Measurements from ENCODE around the gene CALHM5.

DNA sequence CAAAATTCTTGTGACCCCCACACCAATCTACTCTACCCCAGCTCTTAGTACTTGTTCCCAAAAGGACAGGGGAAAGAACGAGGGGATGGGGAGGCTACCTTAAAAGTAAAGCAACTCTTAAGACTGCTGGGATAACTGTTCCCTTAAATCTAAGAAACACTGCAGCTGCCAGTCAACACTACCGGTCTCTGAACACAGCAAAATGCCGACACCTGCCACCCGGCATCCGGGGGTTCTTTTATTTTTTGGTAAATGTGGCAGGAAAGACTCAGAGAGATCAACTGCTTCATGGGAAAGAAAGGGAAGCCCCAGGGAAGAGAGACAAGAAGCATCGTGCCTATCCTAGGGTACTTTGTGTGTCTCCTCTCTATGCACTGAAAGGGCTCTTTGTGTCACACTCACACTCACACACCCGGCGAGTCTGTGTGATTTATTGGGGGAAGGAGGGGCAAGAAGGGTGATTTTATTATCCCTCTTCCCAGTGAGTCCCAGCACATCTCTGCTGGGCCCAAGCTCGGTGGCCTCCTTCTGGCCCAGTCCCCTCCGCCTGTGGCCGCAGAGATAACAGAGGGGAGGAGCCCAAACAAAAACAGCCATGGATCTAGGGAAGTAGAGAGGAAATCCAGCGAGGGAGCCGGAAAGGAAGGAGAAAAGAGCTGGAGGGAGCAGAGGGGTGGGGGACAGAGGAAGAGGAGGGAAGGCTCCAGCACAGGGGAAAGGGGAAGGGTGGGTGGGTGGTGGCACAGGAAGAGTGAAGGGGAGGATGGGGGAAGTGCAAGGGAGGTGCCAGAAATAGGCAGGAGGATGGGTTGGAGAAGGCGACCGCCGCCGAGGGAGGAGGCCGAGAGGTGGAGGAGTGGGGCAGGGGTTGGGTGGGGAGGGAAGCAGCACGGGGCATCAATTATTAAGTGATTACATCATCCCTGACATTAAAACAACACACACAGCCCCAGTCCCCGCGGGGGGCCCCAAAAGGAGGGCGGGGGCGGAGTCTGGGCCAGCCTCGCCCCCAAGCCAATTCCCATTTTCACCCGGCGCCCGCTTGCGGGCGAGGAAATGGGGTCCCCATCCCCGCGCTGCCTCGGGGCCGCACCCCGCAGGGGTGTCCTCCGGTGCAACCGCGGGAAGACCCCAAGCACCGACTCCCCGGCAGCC is 1.2 kb downstream of the FYN start:
- RRBS, result under 1% methylated on average over 14 of the region's 39 CpGs

- RRBS, result no CpG with 5 or more reads among the region's 17 CpGs
These were observed 56.9 kb upstream of the CCN6 start for GRCh38 chr6:111996944-111997532.

- RRBS, result no CpG with 5 or more reads among the region's 1 CpG
These were observed 27.0 kb downstream of the FAM229B start for GRCh38 chr6:112114371-112114780.

DNA sequence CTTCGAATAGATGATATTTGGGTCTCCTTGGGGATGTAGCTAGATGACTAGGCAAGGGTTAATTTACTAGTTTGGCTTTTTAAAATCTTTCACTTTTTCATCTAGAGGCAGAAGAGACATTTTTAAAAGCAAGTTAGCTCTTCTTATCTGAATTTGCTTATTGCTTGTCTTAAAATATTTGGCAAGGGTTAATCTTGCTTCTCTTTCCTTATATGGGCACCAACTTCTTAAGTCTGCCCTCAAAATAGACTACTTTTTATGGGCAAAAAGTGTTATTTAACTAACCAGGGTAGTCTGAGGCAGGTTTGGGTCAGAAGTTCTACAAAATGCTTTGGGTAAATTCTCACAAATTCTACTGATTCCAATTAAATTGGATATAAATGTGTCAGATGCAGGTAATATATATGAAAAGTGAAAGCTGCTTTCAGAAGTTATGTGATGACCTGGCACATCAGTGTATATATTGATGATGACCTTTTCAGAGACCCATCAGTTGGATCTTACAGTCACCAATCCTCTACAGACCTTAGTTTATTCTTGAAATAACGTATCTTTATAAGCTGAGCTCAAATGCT is 44.1 kb downstream of the FAM229B start:
- RRBS, result no CpG with 5 or more reads among the region's 2 CpGs

DNA sequence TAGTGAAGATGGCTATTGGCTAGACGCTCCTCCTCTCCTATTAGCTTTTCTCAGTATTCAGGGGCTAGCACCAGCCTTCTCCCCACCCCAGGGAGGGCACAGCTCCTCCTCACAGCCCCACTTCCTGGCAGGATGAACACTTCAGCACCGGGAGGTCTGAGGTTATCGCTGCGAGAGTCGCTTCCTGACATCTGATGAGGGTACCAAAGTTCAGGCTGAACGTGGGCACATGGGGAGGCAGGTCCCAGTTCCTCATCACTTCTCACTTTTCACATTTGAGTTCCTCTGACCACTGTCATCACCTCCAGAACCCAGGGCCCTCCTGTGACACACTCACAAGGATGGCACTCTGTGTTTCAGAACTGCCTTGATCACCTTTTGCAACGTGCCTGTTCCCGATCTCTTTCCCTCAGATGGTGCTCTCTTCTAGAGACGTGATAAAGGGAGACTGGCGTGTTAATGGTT is 66.6 kb downstream of the LAMA4 start:
- RRBS, result no CpG with 5 or more reads among the region's 10 CpGs

GRCh38 chr6:112259374-112259868 is 5.1 kb upstream of the LAMA4 start:
- RRBS, result no CpG with 5 or more reads among the region's 4 CpGs

- RRBS, result no CpG with 5 or more reads among the region's 15 CpGs
These were observed 572.5 kb downstream of the RFPL4B start for GRCh38 chr6:112919581-112920127.

- RRBS, result no CpG with 5 or more reads among the region's 4 CpGs
These were observed 494.8 kb upstream of the MARCKS start for GRCh38 chr6:113362363-113362820.

DNA sequence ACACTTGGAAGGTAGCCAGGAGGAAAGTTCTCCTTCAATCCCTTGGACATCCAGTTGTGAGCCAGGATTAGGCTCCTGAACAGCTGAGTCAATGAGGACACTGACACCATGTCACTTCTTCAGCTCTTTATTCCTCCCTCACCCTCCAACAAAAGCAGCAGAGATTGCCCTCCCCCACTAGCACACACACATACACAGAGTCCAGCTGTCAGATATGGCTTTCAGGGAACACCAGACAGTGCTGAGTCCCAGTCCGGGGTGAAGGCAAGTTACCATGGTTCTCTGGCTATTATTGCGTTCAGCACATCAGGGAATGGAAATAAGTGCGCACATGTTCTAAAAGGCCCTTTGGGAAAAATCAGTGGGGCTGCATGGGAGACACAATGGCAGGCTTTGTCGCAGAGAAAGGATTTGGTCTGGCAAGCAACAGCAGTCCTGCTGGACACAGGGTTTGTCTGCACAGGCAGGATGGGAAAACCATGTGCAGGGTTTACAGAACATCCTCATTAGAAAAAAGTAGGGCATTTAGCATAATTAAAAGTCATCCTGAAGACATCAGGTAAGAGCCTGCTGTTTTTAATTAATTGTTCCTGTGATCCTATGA is 124.6 kb upstream of the MARCKS start:
- RRBS, result no CpG with 5 or more reads among the region's 4 CpGs

DNA sequence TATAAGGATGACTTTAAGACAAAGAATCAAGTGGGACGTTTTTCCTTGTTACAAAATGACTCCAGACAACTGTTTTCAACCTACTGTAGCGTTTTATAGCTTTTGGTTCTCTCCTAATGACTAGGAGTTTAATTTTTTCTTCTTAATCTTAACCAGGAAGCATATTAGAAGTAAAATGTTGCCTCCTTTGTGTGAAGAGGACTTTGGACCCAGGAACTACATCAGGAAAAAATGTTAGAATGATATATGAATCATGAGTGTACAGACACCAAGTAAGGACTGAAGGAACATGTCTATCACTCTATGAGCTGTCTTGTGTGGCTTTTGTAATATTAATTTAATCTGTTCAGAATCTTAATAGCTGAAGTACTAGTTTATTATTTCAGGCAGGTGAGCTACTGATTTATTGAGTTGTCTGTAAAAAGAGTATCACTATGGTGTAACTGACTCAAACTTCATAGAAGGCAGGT is 71.0 kb upstream of the MARCKS start:
- RRBS, result no CpG with 5 or more reads among the region's 2 CpGs

DNA sequence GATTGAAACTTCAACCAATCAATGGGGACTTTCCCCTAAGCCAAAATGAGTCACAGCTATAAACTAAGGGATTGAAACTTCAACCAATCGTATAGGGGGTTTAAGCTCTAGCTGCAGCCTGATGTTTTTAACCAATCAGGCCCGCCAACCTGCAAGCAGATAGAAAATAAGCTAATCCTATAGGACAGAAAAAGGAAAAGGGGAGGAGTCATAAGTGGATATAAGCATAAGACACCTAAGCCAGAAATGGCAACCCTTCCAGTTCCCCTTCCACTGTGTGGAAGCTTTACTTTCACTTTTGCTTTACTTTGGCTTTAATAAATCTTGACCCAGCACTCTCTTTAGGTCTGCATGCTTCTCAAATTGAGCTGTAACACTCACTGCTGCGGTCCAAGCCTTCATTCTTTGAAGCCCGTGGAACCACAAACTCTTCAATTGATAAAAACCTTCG is 655.1 kb upstream of the HS3ST5 start:
- RRBS, result no CpG with 5 or more reads among the region's 5 CpGs

- RRBS, result no CpG with 5 or more reads among the region's 1 CpG
These were observed 852 bp upstream of the TSPYL4 start for GRCh38 chr6:116254799-116255054.

DNA sequence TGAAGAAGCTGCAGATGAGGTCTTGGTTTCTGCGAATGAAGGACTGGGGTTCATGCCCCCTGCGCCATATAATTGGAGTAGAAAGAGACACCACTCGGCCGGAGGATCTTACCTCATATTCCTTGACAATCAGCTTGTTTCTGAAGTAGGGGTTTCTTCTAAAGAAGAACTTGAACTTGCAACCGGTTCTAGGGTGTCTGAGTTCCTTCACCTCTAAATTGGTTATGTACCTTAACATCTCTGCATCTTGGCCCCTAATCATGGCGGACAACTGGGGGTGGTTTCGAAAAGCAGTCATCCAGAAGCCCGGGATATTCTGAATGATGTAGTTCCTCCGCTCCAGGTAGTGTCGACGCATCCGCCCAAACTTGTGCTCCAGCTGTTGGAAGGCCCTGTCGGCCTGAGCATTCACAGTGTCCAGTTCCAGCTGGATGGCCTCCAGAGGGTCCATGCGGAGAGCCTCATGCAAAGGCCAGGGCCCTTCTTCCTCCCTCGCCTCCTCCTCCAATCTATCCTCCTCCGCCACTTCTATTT is 967 bp downstream of the TSPYL1 start:
- RRBS, result 15% methylated on average over 2 of the region's 16 CpGs

DNA sequence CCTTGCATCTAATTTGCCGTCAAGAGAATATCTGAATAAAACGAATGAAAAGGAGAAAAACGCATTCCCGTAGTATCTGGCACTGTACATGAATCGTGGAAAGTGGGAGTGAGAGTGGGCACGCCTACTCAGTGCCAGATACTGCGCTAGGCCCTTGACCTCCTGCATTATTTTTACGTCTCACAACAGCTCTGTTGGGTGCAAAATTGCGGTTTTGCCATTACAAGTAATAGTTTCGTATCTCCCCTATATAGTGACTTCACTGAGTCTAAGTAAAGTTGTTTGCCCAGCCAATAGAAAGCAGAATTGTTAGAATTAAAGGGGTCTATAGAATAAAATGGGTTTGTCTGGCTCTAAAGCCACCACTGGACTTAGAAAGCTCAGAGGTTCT is 1.4 kb downstream of the CALHM6 start:
- RRBS, result no CpG with 5 or more reads among the region's 10 CpGs

DNA sequence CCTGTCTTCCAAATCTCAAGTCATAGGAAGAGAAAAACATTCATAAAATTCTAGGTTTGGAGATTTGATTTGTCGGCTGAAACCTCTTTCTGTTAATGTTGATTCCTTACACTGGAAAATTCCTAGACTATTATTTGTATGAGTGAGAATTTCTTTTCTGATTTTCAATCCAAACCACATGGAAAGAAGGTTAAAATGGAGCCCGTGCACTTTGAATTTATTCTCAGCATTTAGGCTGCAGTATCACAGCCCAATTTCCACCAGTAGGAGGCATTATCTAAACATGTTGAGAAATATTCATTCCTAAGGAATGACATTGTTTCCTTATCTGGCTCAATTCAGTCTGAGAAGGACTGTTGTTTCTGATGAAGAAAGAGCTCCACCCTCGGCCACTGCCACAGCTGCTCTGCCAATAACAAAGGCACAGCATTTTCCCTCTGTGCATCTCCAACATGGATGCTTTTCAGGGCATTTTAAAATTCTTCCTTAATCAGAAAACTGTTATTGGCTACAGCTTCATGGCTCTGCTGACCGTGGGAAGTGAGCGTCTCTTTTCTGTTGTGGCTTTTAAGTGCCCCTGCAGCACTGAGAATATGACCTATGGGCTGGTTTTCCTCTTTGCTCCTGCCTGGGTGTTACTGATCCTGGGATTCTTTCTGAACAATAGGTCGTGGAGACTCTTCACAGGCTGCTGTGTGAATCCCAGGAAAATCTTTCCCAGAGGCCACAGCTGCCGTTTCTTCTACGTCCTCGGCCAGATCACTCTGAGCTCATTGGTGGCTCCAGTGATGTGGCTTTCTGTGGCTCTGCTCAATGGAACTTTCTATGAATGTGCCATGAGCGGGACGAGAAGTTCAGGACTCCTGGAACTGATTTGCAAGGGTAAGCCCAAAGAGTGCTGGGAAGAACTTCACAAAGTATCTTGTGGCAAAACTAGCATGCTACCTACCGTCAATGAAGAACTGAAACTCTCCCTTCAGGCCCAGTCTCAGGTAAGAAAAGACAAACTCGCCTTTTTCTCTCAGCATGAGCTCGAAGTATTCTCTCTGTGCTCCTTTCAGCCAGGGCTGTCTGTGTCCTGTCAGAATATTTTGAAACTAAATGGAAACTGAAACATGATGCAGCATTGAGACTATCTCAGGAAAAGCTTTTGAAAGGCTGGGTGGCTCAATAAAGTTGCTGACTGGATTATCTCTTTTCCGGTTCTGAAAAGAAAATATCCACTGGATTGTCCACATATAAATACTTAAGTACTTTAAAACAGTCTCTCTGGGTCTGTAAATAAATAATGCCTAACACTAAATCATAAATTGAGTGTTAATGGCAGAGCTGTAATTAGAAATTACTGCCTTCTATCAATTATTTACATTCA is at the start of gene CALHM5:
Gene CALHM5 (plus strand): TSS at position 395 of the 1,372 bp plus-strand sequence.
- RRBS, result no CpG with 5 or more reads among the region's 15 CpGs

- RRBS, result 2% methylated on average over 8 of the region's 35 CpGs
These were observed 716 bp downstream of the DCBLD1 start for GRCh38 chr6:117483103-117483677.

DNA sequence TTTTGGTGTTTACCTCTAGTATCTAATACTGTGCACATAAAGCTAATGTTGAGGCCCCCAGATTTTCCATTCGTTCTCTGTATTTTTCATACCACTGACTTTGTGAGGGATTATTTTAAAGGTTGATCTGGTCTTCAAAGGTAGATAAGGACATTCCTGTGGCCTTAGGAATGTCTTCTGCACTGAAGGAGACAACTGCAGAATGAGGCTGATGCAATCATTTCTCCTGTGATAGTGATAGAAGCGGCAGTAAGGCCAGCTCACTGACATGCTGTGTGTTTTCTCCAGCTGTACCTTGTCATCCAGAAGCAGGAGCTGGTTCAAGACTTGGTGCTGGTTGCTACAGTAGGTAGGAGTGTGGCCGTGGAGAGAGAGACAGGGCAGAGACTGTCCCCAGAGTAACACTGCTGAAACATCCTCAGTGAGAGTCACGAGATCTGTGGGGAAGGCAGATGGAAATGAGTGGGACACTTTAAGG is 53.8 kb downstream of the DCBLD1 start:
- RRBS, result no CpG with 5 or more reads among the region's 4 CpGs

DNA sequence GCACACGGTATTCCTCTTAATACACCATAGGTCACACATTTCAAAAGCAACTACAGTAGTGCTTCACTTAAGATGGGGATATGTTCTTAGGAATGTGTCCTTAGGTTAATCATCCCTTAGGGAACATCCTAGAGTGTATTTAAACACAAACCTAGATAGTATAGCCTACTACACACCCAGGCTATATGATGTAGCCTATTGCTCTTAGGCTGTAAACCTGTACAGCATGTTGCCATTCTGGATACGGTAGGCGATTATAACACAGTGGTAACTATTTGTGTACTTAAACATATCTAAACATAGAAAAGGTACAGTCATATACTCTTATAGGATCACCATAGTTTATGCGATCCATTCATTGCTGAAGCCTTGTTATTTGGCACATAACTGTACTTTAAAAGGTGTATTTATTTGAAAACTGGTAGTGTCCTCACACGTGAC is 911 bp upstream of the GOPC start:
- RRBS, result no CpG with 5 or more reads among the region's 5 CpGs

DNA sequence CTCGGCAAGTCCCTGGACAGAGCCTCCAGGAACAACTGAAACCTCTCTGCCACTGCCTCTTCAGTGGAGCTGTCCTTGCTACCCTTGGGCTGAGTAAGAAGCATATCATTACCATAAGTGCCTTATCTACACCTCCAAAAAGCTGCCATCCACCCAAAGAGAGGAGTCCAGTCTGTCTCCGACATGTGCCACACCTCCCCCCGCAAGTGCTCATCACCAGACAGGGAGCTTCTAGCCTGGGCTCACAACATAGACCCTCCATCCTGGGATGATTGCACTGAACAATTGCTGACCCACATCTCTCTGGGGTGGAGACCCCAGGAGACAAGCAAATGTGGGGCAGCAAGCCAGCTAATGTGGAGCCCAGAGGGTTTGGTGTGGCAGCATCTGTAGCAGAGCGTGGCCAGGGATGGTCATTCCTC is 140.1 kb upstream of the PLN start:
- RRBS, result no CpG with 5 or more reads among the region's 4 CpGs

DNA sequence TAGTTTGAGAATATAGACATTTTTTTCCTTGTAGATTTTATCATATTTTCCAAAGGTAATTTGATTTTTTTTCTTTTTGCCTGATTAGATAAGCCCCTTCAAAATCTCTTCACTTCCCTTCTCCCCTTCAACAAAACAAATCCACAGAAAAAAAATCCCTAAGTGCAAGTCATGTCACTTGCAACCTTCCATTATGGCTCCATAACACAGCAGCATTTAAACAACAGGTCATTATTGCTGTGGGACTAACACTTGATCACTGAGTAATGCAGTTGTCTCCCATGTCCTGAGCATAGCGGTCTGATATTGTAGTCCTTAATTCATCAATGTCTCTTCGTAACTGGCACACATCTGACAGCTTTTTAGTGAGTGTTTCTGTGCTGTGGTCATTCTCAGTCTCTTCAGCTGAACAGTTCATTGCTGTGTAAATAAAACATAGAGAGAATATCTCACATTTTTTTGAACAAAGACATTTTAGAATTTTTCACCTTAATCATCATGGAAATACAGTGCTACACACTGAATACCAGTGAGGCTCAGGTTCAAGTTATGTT is 82.9 kb upstream of the PLN start:
- RRBS, result no CpG with 5 or more reads among the region's 2 CpGs

All from BE2C (cell line).